Testis (tissue), 5 donors: ENCODE data around the genes ASGR2 and ASGR1.

- PRO-cap, 3 experiments, result peak in 1 of 3 experiments; most common plus-strand start chr17:6190700 (in 1); most common minus-strand start chr17:6190480 (in 1)
- RAMPAGE, long total RNA, 2 experiments, result start-site peak on the minus strand in 2 of 2 experiments, at chr17:6190524-6190531 at its widest, 52 to 67 reads per replicate
- RRBS, result no CpG with 5 or more reads among the region's 7 CpGs
Measured at GRCh38 chr17:6190310-6190930, 120.2 kb downstream of the WSCD1 start.

- PRO-cap, 3 experiments, result no peak in any of the 3 experiments
- RAMPAGE, long total RNA, 2 experiments, result no peak in any of the 2 experiments
- RRBS, result no CpG with 5 or more reads among the region's 7 CpGs
Measured at GRCh38 chr17:6191463-6191922, 121.3 kb downstream of the WSCD1 start.

- PRO-cap, 3 experiments, result no peak in any of the 3 experiments
- RAMPAGE, long total RNA, 2 experiments, result no peak in any of the 2 experiments
- RRBS, result no CpG with 5 or more reads among the region's 6 CpGs
Measured at GRCh38 chr17:6326889-6327406, 108.0 kb downstream of the AIPL1 start.

GRCh38 chr17:6476432-6476892, 32.2 kb downstream of the PIMREG start:
- PRO-cap, 3 experiments, result no peak in any of the 3 experiments
- RAMPAGE, long total RNA, 2 experiments, result no peak in any of the 2 experiments
- RRBS, result no CpG with 5 or more reads among the region's 8 CpGs

DNA sequence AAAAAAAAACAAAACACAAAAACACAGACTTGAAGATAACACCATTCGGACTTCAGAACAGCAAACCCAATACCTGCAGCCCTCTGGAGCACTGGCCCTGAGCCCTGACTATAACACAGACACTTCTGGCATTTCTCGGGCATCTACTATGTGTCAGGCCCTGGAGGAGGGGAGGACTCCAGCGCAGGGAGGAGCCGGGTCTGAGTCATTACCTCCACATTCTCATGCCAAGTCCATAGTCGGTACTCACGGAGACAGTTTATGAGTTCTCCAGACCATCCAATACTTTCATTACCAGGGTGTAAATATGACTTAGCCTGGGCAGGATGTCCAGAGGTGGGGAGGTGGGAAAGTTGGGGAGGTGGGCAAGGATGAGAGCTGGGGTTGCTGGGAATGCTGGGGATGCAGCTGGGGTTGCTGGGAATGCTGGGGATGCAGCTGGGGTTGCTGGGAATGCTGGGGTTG, 48.7 kb downstream of the PITPNM3 start:
- PRO-cap, 3 experiments, result no peak in any of the 3 experiments
- RAMPAGE, long total RNA, 2 experiments, result no peak in any of the 2 experiments
- RRBS, result no CpG with 5 or more reads among the region's 6 CpGs

GRCh38 chr17:6509404-6509945, 46.9 kb downstream of the PITPNM3 start:
- PRO-cap, 3 experiments, result no peak in any of the 3 experiments
- RAMPAGE, long total RNA, 2 experiments, result no peak in any of the 2 experiments
- RRBS, result 80% methylated on average over 2 of the region's 9 CpGs

DNA sequence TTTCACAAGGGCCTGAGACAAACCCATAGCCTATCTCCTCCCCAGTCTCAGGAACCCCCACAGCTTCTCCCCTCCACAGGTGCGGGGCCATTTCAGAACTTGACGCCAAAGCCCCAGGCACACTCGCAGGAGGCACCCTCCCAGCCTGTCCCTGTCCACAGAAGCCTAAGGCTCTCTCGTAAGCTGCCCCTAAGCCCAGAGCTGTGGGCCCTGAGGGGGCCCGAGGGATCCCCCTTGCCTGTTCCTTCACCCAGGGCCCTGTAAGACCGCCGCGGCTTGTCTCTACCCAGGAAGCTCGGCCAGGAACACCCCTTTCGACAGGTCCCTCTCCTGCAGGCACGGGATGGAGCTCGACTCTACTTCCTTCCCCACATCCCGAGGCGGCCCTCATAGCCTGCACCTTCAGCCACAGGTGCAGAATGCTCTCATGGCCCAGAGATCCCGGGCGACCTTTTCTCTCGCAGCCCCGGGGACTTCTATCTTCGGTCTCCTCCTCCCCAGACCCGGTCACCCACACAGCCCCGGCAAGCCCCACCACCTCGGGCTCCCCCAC, 1.0 kb downstream of the KIAA0753 start:
- PRO-cap, 3 experiments, result peak in 1 of 3 experiments; most common plus-strand start position 289 of the sequence (in 1)
- RAMPAGE, long total RNA, 2 experiments, result no peak in any of the 2 experiments
- RRBS, result 0% methylated on average over 2 of the region's 22 CpGs

DNA sequence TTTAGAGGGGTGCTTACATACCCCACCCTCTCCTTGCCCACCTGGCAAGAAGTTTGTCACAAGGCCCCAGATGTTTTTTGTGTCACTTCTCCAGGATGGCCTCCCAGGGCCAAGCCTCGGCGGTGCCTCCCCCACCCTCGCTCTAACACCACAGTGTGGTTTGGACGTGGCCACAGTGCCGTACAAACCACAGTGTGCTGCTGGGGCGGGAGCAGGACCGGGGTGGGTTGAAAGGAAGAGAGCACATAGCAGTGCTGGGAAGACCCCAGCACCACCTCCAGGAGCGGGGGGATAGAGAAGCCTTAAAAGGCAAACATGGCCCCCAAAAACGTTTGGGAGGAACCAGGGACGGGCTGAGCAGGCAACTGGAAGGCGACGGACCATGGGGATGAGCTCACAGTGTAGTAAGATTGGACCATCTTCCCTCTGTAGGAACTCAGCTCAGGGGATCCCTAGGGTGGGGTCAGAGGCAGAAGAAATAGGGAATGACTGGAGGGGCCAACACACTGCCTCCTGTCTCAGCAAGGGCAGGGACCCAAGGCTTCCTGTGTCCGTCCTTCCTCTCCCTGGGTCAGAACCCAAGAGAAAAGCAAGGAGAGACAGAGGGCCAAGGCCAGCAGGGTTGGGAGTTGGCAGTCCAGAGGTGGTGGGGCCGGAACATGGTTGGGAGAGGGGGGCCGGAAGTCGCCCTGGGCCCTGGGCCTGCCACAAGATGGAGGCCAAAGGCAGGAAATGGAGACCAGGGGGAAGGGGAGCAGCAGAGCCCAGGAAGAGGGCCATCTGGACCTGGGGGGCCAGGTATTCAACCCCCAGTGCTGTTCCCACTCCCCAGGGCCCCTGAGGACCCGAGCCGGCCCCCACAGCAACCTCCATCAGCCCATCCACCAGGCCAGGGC, 3.5 kb downstream of the C17orf49 start:
- PRO-cap, 3 experiments, result peak in 3 of 3 experiments; most common plus-strand start position 736 of the sequence (in 2); most common minus-strand start position 631 of the sequence (in 2)
- RAMPAGE, long total RNA, 2 experiments, result no peak in any of the 2 experiments
- RRBS, result no CpG with 5 or more reads among the region's 18 CpGs

- PRO-cap, 3 experiments, result peak in 3 of 3 experiments; most common plus-strand start chr17:7115169 (in 3); most common minus-strand start chr17:7114942 (in 1)
- RAMPAGE, long total RNA, 2 experiments, result start-site peak on the minus strand in 1 of 2 experiments, at chr17:7114951-7115054 at its widest, 10 reads per replicate
- RRBS, result no CpG with 5 or more reads among the region's 22 CpGs
Measured at GRCh38 chr17:7114493-7115524, at the start of gene ASGR2. ASGR2 (minus strand) TSS chr17:7114822.

GRCh38 chr17:7179222-7180153, at the start of gene ASGR1:
ASGR1 (minus strand) TSS chr17:7179370.
- PRO-cap, 3 experiments, result no peak in any of the 3 experiments
- RAMPAGE, long total RNA, 2 experiments, result no peak in any of the 2 experiments
- RRBS, result 30% methylated on average over 6 of the region's 22 CpGs

GRCh38 chr17:7207174-7207936, 10.1 kb downstream of the DLG4 start:
- PRO-cap, 3 experiments, result peak in 1 of 3 experiments; most common minus-strand start chr17:7207478 (in 1)
- RAMPAGE, long total RNA, 2 experiments, result no peak in any of the 2 experiments
- RRBS, result no CpG with 5 or more reads among the region's 22 CpGs

DNA sequence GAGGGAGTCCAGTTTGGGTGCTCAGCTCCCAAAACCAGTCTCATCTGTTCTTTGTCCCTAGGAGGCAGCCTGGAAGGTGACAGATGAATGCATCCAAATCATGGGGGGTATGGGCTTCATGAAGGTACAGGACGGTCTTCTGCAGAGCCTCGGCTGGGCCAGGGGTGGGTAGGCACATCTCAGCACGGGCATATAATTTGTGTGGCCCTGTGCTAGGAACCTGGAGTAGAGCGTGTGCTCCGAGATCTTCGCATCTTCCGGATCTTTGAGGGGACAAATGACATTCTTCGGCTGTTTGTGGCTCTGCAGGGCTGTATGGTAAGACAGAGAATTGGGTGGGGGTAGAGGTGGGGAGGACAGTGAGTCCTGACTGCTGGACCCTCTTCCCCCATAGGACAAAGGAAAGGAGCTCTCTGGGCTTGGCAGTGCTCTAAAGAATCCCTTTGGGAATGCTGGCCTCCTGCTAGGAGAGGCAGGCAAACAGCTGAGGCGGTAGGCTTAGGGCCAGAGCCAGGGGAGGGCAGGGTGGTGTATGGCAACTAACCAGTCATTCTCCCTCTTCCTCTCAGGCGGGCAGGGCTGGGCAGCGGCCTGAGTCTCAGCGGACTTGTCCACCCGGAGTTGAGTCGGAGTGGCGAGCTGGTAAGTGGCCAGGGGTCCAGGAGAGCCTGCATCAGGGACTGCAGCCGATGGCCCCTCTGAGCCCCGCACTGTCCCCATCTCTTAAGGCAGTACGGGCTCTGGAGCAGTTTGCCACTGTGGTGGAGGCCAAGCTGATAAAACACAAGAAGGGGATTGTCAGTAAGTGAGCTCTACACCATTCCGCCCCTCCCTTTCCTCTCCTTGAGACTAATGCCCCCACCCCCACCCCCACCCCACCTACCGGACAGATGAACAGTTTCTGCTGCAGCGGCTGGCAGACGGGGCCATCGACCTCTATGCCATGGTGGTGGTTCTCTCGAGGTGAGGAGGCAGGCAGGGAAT, 4.3 kb downstream of the ACADVL start:
- PRO-cap, 3 experiments, result no peak in any of the 3 experiments
- RAMPAGE, long total RNA, 2 experiments, result no peak in any of the 2 experiments
- RRBS, result no CpG with 5 or more reads among the region's 24 CpGs

- PRO-cap, 3 experiments, result no peak in any of the 3 experiments
- RAMPAGE, long total RNA, 2 experiments, result no peak in any of the 2 experiments
- RRBS, result no CpG with 5 or more reads among the region's 6 CpGs
Measured at GRCh38 chr17:7228030-7228331, 6.3 kb downstream of the DVL2 start.

DNA sequence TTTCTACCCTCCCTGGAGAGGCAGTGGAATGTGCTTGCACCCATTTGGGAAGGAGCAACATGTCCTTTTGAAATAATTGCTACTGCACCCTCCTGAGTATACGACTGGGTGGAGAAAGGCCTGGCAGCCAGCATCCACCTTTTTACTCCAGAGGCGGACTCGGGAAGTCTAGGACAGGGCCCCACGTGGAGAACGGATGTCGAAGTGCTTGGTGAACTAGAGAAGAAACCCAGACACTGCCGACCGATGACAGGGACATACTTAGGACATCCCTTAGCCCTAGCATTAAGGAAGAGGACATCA, 3.8 kb downstream of the YBX2 start:
- PRO-cap, 3 experiments, result no peak in any of the 3 experiments
- RAMPAGE, long total RNA, 2 experiments, result no peak in any of the 2 experiments
- RRBS, result no CpG with 5 or more reads among the region's 8 CpGs

GRCh38 chr17:7293627-7294323, 664 bp downstream of the YBX2 start:
- PRO-cap, 3 experiments, result peak in 3 of 3 experiments; most common plus-strand start chr17:7294107 (in 3); most common minus-strand start chr17:7294118 (in 3)
- RAMPAGE, long total RNA, 2 experiments, result no peak in any of the 2 experiments
- RRBS, result 4% methylated on average over 8 of the region's 33 CpGs

DNA sequence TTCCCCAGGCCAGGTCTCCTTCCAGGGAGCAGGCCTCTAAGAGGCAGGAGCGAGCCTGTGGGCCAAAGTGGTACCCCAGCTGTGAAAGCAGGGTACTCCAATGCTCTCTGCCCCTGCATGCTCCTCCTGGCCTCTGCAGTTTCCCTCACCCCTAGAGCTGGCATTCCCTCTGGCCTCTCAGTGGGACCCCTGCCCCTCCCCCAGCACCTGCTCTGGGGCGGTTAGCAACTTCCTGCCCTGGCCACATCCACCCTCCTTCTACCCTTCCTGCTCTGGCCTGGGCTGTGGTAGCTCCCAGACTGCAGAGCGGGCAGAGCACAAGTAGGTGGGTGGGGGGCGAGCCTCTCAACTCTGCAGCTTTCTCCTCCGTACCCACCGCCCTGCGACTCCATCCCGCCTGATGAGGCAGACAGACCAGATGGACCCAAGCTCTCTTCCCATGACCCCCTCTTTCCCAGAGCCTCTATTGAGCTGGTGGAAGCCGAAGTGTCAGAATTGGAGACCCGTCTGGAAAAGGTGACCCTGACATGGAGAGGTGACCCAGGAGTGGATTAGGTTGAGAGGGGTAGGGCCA, 612 bp downstream of the ACAP1 start:
- PRO-cap, 3 experiments, result no peak in any of the 3 experiments
- RAMPAGE, long total RNA, 2 experiments, result no peak in any of the 2 experiments
- RRBS, result no CpG with 5 or more reads among the region's 10 CpGs

DNA sequence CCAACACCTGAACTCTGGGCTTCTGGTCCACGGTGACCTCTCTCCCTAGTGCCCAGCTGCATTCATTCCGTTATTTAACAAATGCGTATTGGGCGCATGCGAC, 1.1 kb upstream of the KCTD11 start:
- PRO-cap, 3 experiments, result peak in 1 of 3 experiments; most common minus-strand start position 79 of the sequence (in 1)
- RAMPAGE, long total RNA, 2 experiments, result no peak in any of the 2 experiments
- RRBS, result no CpG with 5 or more reads among the region's 5 CpGs

DNA sequence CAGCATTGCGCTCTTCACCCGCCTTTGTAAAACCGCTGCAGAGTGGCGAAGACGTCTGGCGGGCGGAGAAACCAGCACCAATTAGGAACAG, 149 bp upstream of the TMEM256 start:
- PRO-cap, 3 experiments, result no peak in any of the 3 experiments
- RAMPAGE, long total RNA, 2 experiments, result no peak in any of the 2 experiments
- RRBS, result no CpG with 5 or more reads among the region's 7 CpGs

GRCh38 chr17:7426139-7426567, 737 bp downstream of the SPEM2 start:
- PRO-cap, 3 experiments, result no peak in any of the 3 experiments
- RAMPAGE, long total RNA, 2 experiments, result start-site peak on the minus strand in 1 of 2 experiments, at chr17:7426213-7426452 at its widest, 8 to 9 reads per replicate
- RRBS, result no CpG with 5 or more reads among the region's 20 CpGs

GRCh38 chr17:7436340-7436867, 1.2 kb downstream of the TMEM102 start:
- PRO-cap, 3 experiments, result peak in 1 of 3 experiments; most common plus-strand start chr17:7436688 (in 1); most common minus-strand start chr17:7436513 (in 1)
- RAMPAGE, long total RNA, 2 experiments, result no peak in any of the 2 experiments
- RRBS, result 20% methylated on average over 2 of the region's 41 CpGs